ENCODE results near the genes CD2AP, GLYATL3, CRISP2, DEFB112, EFHC1 and GSTA1.

GRCh38 chr6:47420167-47420969 is 57.2 kb upstream of the CD2AP start:
- PRO-cap, 2 experiments: no peak in any of the 2 experiments

- PRO-cap, 2 experiments: peak in 2 of 2 experiments; most common plus-strand start chr6:47477789 (in 1); most common minus-strand start chr6:47477785 (in 1)
Observed at GRCh38 chr6:47477324-47477857, at the start of gene CD2AP. TSS of gene CD2AP (plus strand) at chr6:47477789.

- PRO-cap, 2 experiments: no peak in any of the 2 experiments
Observed at GRCh38 chr6:47521979-47522472, 44.4 kb downstream of the CD2AP start.

DNA sequence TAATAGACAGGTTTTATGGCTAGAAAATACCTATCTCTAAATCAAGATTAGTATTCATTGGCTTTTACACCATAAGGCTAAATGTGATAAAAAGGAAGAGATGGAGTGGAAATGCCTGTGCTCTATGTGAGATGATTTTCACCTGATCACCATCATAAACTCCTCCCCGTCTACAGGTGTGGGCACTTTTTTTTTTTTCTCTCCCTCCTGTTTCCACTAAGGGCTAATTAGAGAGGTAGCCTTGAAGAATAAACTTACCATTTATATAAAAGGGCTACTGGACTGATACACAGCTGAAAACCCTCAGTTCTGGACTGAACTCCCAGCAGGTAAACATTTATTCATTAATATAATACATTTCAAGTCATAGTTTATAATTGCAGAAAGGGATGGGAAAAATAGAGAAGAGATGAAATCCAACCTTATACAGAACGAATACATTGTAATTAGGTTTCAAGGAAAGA is at the start of gene GLYATL3:
Gene GLYATL3, plus strand, starts transcription at position 210 of the 464 bp plus-strand sequence.
- PRO-cap, 2 experiments: no peak in any of the 2 experiments

GRCh38 chr6:49556370-49556862 is 5.9 kb downstream of the C6orf141 start:
- PRO-cap, 2 experiments: no peak in any of the 2 experiments

GRCh38 chr6:49646029-49646951 is 9.7 kb upstream of the RHAG start:
- PRO-cap, 2 experiments: no peak in any of the 2 experiments

DNA sequence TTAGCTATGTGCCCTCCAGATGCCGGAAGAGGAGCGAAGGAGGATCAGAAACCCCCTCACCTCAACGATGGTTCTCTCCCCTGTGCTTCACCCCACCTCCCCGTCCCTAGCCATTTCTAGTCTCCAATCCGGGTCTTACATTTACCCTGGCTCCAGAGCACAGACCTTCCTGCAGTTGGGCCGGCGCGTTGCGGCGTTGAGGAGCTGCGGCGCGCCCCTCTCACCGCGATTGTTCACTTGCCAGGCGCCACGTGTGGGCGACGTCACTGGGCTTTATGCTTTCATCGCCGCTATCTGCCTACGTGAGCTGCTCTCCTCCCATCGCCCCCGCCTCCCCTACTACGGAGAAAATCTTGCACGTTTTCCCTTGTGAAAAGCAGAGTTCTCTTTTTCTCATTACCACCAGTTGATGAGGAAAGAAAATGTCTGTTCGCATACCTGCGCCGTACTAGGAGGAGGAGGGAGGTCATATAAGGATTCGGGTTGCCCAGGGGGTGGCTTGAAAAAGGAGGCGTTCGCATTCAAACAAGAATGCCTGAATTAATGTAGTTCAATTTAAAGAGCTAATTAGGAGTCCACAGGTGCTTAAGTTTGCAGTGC is at the start of gene CRISP2:
Gene CRISP2, minus strand, starts transcription at position 208 of the 600 bp plus-strand sequence.
- PRO-cap, 2 experiments: no peak in any of the 2 experiments

DNA sequence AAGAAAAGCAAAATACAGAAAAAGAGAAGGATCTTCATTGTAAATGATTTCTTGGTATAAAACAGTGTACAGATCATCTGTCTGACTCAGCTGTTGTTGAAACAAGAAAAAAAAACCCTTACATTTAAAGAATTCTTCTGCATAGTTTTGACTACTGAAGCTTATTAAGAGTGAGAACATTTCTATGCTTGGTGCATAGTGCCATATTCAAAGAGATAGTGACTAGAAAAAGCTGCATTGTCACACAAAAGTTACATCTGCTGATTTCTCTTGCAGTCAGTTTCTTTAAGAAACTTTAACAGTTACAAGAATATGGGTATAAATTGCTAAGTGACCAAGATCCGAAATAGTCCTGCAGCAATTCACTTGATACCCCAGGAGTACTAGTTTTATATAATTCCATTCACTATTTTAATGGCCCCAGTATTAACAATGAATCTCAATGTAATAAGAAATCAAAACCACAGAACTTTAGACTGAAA is at the start of gene DEFB112:
Gene DEFB112, minus strand, starts transcription at position 98 of the 482 bp plus-strand sequence.
- PRO-cap, 2 experiments: no peak in any of the 2 experiments

DNA sequence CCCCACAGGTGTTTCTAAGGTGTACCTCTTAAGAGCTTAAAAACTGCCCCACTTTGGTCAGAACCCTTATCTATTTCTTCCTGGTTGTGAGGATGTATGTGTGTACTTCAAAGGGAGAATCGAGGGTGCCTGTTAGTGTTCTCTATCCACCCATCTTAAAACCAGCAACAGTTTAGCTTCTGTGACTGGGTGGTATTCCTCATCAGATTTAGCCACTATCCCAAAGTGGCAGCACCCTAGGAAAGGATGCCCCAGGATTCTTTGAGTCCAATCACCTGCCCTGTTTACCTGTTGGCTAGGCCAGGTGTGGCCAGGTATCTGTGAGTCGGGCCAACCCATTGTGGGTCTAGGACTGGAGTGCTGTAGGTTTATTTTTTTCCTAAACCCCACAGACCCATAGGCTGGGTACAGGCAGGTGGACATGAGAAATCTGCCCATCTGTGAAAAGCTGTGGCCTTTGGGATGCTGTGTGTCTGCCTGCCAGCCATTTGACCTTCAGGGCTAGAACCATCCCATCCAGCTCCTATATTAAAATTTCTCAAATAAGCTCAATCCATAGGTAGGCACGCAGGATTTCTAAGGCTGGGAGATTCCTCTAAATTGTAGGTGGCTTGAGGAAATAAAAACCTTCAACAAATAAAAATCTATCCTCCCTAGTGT is 23.2 kb downstream of the TFAP2B start:
- PRO-cap, 2 experiments: no peak in any of the 2 experiments

DNA sequence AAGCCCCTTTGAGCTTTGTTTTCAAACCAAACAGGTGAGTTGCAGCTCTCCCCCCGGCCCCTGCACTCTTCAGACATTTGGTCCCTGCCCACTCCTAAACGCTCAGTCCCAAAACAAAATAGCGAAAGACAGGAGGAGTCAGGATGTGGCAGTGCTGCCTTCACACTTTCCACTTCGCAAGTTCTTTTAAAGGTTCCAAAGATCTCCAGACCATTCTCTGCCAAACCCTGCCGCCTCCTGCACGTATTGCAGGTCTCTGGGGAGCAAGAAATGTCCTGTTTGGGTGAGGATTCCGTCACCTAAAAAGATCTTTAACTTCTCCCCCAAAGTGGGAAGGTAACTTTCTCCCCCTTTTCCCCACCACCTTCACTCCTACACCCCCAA is 27.7 kb downstream of the TFAP2B start:
- PRO-cap, 2 experiments: no peak in any of the 2 experiments

DNA sequence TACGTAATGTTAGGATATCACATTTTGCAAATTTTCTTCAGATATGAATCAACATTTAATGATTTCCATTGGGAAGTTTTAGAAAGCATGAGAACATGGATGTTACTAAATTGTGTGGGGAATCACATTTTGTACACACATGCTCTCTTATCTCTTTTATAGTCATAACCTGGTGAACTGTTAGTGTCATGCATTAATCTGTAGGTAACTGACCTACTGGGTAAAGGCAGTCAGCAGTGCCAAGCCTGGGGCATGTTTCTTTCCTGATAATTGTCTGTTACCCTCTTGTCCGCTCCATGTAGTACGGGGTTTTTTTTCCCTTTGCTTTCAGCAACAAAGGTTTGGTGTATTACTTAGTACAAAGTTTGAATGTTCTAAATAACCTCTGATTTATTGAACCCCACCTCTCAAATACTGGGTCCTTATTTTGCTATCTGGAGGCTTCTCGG is 498.9 kb downstream of the TFAP2B start:
- PRO-cap, 2 experiments: no peak in any of the 2 experiments

GRCh38 chr6:52124566-52125224 is 37.3 kb upstream of the PKHD1 start:
- PRO-cap, 2 experiments: no peak in any of the 2 experiments

GRCh38 chr6:52263883-52264686 is 19.8 kb upstream of the IL17F start:
- PRO-cap, 2 experiments: no peak in any of the 2 experiments

GRCh38 chr6:52285214-52285564 is 647 bp upstream of the MCM3 start:
- PRO-cap, 2 experiments: no peak in any of the 2 experiments

DNA sequence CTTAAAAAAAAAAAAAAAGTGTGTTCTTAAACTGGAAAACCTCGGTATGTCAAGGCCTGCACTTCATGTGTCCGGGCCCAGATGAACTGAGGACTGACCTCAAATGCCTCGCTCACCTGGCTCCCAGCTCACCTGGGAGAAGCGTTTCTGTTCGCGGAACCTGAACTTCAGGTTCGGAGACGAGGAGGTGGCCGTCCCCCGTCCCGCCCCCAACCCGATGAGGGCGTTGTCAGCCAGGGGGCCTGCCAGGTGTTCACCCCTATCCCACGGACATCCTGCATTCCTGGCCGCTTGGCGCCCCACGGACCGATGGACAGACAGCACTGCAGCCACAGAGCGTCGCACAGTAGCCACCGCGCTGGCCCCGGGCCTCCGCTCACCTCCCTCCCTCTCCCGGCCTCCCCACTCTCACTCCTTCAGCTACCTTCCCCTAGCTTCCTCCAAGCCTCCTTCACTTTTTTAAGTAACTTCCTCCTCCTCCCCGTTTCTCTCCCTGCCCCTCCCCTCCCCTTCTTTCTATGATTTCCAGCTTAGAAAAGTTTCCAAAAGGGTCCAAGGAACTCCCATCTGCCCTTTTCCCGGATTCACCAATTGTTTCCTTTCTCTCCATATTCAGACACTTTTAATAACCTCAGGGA is 22.6 kb upstream of the MCM3 start:
- PRO-cap, 2 experiments: no peak in any of the 2 experiments

GRCh38 chr6:52390021-52390741 is 28.2 kb downstream of the PAQR8 start:
- PRO-cap, 2 experiments: no peak in any of the 2 experiments

DNA sequence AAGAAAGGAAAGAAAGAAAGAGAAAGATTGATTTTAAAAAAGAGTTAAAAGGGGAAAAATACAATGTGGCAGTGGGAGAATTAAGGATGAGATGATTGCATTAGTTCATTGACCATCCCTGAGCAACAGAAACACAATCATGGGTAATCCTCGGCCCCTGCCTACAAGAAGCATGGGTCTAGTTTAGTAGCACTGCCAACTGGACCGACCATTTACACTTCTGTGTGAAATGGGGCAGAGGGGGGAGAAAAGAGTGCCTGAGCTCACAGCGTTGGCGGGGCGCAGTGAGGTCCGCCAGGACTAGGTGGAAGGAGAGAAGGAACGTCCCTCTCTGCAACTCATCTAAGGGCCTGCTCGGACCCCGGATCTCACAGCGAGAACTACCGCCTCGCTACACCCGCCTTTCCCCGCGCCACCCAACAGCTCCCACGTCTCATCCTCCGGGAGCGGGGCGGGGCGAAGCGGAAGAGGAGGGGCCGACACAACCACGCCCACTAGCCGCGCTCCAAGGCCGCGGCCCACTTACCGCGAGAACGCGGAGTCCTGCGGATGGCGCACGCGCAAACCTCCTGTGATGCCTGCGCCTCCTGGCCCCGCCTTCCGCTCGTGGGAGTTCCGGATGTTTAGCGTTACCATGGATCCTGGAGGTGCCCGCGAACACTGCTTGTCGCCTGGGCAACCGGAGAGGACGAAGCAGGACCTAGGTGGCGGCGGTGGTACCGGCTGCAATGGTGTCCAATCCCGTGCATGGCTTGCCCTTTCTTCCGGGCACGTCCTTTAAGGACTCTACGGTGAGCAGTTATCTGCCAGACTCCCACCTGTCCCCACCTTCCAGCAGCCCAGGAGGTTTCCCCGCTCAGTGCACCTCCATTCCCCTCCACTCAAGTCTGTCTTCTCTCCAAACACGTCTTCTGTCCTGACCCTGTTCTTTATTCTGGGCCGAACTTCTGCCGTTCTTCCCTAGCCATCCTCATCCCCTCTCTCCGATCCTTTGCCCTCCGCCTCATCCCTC is at the start of gene EFHC1:
Gene EFHC1, plus strand, starts transcription at position 660 of the 1,012 bp plus-strand sequence.
- PRO-cap, 2 experiments: peak in 2 of 2 experiments; most common plus-strand start position 798 of the sequence (in 2); most common minus-strand start position 409 of the sequence (in 1)

- PRO-cap, 2 experiments: no peak in any of the 2 experiments
Observed at GRCh38 chr6:52518468-52518671, 58.5 kb downstream of the TRAM2 start.

- PRO-cap, 2 experiments: no peak in any of the 2 experiments
Observed at GRCh38 chr6:52803574-52803989, at the start of gene GSTA1. TSS of gene GSTA1 (minus strand) at chr6:52803816.

DNA sequence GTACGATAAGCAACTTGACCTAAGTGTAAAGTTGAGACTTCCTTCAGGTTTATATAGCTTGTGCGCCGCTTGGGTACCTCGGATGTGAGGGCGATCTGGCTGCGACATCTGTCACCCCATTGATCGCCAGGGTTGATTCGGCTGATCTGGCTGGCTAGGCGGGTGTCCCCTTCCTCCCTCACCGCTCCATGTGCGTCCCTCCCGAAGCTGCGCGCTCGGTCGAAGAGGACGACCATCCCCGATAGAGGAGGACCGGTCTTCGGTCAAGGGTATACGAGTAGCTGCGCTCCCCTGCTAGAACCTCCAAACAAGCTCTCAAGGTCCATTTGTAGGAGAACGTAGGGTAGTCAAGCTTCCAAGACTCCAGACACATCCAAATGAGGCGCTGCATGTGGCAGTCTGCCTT is 459 bp upstream of the GSTA4 start:
- PRO-cap, 2 experiments: peak in 2 of 2 experiments; most common plus-strand start position 76 of the sequence (in 1)

All from monocyte (primary cell).